Natural killer cell (primary cell): ENCODE data around the genes SLC11A1, CNOT9, TMEM198 and ENSG00000288658.

DNA sequence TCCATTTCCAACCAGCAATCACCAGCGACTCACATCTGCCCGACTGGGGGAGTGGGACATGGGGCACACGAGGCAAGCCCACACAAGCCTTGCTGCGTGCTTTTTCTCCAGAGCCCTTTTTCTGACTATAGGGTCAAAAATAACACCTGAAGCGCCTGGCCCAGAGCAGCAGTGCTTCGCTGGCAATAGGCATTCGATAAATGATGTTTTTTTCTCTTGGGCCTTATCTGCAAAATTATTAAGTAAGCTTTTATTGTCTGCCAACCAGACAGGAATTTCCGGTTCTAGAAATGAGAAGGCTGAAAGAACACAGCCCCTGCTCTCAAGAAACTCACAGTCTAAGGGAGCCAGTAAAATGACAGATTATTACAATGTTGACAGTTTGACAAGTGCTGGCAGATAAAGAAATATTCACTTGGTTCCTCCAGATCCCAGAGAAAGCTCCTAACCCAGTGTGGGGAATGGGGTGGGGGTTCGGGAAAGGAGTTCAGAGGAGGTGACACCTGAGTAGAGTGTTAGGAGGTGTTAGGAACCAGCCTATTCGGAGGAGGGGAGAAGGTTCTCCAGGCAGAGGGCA lies 2.8 kb upstream of the TMBIM1 start:
- PRO-cap: no peak

- PRO-cap: no peak
These were observed 15.4 kb upstream of the TMBIM1 start for GRCh38 chr2:218307663-218308201.

GRCh38 chr2:218370167-218371582 lies 11.4 kb upstream of the SLC11A1 start:
- PRO-cap: no peak

- PRO-cap: no peak
These were observed at the start of gene SLC11A1 for GRCh38 chr2:218381617-218382516. TSS of gene SLC11A1 (plus strand) at chr2:218382273.

- PRO-cap: no peak
These were observed 19.6 kb downstream of the VIL1 start for GRCh38 chr2:218438331-218439053.

DNA sequence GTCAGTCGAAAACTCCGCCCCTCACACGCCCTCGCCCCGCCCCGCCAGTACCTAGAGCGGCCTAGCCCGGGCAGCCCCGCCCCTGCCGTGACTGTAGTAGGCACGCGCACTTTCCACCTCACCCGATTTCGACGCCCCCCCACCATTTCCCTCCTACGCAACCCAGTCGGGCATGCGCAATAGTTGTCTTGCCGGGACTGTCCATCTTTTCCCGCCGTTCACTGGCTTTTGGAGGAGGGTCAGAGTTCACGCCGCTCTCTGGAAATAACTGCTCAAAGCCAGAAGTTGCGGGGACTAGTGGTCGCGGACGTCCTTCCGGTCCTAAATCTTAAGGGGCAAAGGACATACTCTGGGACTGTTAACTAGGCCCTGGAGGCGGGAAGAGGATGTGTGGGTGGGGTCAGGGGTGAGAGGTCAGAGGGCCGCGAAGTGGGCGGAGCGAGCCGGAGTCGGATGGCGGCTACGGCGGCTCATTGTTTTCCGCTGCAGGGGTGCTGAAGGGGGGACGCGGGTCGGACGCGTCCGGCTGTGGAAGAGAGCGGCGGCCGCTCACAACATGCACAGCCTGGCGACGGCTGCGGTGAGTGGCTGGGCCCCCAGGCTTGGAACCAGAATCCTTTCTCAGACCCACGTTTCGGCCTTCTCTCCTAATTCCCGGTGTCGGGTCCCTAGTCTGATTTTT lies at the start of gene CNOT9:
TSS of gene CNOT9 (plus strand) at position 441 of the 682 bp plus-strand sequence.
- PRO-cap: bidirectional peak, plus-strand start at position 237 of the sequence, minus-strand start outside the sequence; unidirectional peak, plus-strand start at position 488 of the sequence

GRCh38 chr2:218745587-218746515 lies 35.2 kb downstream of the TTLL4 start:
- PRO-cap: no peak

DNA sequence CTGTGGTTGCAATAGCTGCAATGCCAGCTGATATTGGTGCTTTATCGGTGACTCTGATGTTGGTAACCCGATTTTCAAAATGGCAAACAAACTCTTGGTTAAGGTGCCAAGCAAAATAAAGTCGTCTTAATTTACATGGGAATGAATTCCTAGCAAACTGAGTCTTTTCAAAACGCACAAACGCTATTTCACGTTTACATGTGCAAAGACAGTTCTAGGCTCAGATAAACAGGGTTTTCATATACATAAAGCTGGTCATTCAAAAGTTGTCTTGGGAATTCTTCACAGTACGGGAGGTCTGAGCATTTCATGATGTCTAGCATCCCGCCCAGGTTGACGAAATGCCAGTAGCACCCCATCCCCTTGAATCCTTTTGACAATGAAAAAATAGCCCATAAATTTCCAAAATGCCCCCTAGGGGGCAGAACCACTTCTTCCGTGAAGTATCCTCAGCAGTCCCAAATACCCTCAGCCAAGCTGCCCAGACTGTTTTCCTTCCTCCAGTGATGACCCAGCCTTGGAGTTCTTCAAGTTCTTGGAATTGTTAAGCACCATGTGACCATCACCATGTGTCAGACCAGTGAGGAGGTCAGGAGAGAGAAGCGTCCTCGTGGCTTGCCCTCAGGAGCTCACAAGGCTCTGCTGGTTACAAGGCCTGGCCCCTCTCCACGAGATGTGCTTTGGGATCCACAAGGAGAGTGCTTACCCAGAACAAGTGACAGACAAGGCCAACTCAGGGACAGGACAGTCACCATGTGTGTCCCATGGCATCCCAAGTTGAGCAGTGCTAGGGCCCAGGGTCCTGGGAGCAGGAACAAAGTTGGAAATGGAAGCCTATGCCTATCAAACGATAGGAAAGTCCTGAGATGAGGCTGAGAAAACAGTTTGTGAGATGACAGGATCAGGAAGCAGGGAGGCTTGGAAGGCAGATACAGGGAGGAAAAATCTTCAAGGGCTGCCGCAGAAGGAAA lies 1.4 kb upstream of the SLC23A3 start:
- PRO-cap: no peak

DNA sequence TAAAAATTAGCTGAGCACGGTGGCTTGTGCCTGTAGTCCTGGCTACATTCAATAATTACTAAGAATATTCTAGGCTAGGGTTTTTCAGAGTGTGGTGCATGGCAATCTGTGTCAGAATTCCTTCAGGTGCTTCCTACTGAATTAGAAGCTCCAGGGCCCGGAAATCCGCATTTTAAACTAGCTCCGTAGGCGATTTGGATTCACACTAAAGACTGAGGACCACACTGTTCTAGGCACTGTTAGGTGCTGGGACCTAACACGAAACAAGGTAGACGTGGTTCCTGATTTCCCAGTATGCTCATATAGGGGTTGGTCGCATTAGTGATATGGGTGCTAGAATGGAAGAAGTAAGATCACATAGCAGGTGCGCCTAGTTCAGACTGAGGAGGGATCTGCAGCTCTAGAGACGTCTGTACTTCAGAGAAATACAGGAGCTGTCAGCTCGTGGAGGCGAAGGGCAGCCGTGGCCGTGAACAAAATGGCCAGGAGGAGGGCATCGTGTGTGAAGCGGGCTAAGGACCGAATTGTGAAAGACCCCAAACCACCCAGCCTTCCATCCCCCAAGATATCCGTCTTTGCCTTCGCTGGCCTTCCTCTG lies 469 bp upstream of the ZFAND2B start:
- PRO-cap: no peak

DNA sequence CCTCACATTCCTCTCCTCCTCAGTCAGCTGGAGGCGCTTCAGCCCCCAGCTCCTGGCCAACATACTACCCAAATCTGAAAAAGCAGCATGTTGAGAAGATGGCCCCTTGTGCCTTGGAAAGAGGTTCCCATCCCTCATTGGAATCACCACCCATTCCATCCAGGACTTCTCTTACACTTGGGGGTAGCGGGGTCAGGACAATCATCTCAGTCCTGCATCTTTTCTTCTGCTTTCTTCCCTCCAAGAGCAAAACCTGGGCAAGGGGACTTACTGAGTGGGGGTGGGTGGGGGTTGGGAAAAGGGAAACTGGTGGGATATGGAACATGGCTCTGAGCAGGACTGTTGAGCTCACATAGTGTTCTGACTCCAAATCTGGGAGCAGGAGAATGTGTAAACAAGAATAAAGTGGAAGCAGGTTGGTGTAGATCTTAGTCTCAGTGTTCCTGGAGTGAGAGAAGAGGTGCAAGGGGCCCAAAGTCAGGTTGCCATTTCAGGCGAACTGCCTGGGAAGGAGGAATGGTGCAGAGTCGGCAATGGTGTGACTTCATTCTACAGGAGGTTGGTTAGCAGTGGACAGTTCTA lies 3.3 kb downstream of the STK16 start:
- PRO-cap: no peak

- PRO-cap: no peak
These were observed 2.5 kb upstream of the TUBA4B start for GRCh38 chr2:219250142-219251397.

- PRO-cap: no peak
These were observed 12.5 kb upstream of the TUBA4A start for GRCh38 chr2:219266259-219266642.

- PRO-cap: no peak
These were observed 454 bp downstream of the PTPRN start for GRCh38 chr2:219308666-219309227.

GRCh38 chr2:219508166-219508520 lies 6.1 kb upstream of the ASIC4 start:
- PRO-cap: no peak

GRCh38 chr2:219543979-219544238 lies at the start of gene TMEM198:
TSS of gene TMEM198 (plus strand) at chr2:219544028.
- PRO-cap: no peak

- PRO-cap: no peak
These were observed 4.7 kb downstream of the INHA start for GRCh38 chr2:219576414-219577555.

- PRO-cap: no peak
These were observed 263.9 kb upstream of the EPHA4 start for GRCh38 chr2:221836052-221836437.

- PRO-cap: no peak
These were observed 355.8 kb downstream of the PAX3 start for GRCh38 chr2:221942912-221943494.

DNA sequence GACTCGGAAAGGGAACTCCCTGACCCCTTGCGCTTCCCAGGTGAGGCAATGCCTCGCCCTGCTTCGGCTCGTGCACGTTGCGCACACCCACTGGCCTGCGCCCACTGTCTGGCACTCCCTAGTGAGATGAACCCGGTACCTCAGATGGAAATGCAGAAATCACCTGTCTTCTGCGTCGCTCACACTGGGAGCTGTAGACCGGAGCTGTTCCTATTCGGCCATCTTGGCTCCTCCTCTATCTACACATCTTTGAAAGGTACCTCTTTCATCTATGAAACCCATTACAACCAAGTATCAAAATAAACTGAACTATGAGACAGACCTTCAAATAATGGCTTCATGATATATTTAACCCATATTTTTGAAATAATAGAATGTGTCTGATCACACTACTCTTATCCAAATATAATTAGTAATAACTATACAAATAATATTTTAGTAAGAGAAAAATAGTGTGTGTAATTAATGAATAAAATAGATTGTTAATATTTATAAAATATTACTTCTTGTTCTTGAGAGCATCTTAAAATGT lies 143.3 kb downstream of the PAX3 start:
- PRO-cap: no peak

- PRO-cap: no peak
These were observed at the start of gene ENSG00000288658 for GRCh38 chr2:222319947-222320924. TSS of gene ENSG00000288658 (minus strand) at chr2:222320155.